T47D (cell line): ENCODE measurements around a stretch of chr21.

- RRBS: no CpG with 5 or more reads among the region's 3 CpGs
These were observed 31.2 kb downstream of the DOP1B start for GRCh38 chr21:36187852-36188154.

- RRBS: no CpG with 5 or more reads among the region's 7 CpGs
These were observed 935 bp downstream of the MORC3 start for GRCh38 chr21:36320992-36321271.

GRCh38 chr21:36377298-36378303 lies 7.6 kb upstream of the CHAF1B start:
- RRBS: no CpG with 5 or more reads among the region's 18 CpGs

DNA sequence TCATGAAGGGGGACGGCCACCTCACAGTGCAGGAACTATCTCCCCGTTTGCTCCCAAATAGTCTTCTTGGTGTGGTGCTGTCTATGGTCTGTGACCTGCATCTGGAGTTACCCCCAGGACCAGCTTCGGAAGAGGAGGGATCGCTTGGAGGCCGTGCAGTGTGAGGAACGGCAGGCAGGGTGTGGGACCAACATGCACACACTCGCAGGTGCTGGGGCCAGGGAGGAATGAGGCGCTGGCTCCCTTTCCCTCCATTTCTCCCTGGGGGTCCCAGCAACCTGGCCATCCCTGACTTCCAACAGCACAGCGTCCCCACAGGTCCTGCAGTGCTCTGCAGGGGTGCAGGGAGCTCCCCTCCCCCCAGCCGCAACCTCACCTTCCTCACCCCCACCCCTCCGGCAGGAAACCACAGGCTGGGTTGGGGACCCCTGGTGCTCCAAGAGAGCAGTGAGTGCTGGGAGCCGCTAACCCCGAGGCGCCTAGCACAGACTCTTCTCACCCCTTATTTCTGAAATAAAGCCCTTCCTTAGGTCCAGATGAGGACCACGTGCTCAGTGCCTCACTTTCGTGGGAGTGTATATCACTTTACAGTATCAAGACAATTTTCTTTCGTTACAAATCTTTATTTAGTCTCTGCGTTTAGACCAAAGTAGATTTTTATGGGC lies 7.2 kb downstream of the SIM2 start:
- RRBS: no CpG with 5 or more reads among the region's 18 CpGs

DNA sequence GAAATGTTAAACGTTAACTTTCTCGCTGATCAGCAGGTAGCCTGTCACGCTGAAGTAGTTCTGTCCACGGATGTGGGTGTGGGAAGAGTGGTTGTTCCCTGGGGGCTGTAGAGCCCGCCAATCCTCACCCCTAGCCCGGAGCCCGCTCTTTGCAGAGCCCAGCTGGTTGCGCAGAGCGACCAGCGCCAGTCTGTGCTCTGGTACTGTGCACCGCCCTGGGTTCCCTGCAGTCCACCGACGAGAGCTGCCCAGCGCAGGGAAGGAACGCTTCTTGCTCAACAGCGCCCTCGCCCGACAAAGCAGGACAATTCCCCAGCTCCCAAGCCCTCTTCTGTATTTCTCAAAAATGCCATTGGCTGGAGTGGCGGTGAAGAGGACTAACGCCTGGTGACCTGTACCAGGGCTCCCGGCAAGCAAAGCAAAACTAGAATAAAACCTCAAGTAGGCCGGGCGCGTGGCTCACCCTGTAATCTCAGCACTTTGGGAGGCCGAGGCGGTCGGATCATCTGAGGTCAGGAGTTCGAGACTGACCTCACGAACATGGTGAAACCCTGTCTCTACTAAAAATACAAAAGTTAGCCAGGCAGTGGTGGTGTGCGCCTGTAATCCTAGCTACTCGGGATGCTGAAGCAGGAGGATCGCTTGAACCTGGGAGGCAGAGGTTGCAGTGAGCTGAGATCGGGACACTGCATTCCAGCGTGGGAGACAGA lies 3.4 kb downstream of the RIPPLY3 start:
- RRBS: no CpG with 5 or more reads among the region's 34 CpGs

GRCh38 chr21:37207826-37208642 lies 59.1 kb downstream of the VPS26C start:
- RRBS: no CpG with 5 or more reads among the region's 16 CpGs

- RRBS: no CpG with 5 or more reads among the region's 6 CpGs
These were observed 57.0 kb downstream of the VPS26C start for GRCh38 chr21:37210181-37210521.

GRCh38 chr21:37338510-37339581 lies 27.7 kb upstream of the DYRK1A start:
- RRBS: 35% methylated on average over 2 of the region's 15 CpGs

GRCh38 chr21:37446373-37447022 lies 79.9 kb downstream of the DYRK1A start:
- RRBS: no CpG with 5 or more reads among the region's 5 CpGs

GRCh38 chr21:37472627-37473018 lies 106.0 kb downstream of the DYRK1A start:
- RRBS: no CpG with 5 or more reads among the region's 5 CpGs

GRCh38 chr21:37480218-37480954 lies 113.8 kb downstream of the DYRK1A start:
- RRBS: no CpG with 5 or more reads among the region's 6 CpGs

DNA sequence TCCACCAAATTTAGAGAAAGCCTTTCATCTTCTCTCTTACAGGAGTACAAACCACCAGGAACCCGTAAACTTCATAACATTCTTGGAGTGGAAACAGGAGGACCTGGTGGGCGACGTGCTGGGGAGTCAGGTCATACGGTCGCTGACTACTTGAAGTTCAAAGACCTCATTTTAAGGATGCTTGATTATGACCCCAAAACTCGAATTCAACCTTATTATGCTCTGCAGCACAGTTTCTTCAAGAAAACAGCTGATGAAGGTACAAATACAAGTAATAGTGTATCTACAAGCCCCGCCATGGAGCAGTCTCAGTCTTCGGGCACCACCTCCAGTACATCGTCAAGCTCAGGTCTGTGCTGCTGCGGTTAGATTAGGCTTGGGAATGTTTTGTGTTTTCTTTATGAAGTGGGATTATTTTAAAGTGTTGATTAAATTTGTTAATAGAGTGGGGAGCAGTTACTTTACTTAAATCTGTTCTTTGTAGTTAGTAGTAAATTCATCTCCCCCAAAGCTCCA lies 138.7 kb downstream of the DYRK1A start:
- RRBS: no CpG with 5 or more reads among the region's 10 CpGs

GRCh38 chr21:37590331-37590689 lies 223.7 kb downstream of the DYRK1A start:
- RRBS: no CpG with 5 or more reads among the region's 6 CpGs

DNA sequence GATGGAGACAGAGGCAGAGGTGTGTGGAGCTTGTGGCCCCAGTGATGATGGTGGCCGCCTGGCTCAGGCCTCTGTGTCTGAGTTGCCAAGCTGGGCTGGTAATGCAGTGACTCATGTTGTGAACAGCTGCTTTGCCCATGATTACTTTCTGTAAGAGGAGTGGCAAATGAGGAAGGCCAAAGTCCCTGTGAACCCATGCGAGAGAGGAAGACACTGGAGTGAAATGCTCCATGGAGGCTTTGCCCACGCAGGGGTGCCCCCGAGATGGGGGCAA lies 86.8 kb downstream of the KCNJ6 start:
- RRBS: no CpG with 5 or more reads among the region's 4 CpGs

DNA sequence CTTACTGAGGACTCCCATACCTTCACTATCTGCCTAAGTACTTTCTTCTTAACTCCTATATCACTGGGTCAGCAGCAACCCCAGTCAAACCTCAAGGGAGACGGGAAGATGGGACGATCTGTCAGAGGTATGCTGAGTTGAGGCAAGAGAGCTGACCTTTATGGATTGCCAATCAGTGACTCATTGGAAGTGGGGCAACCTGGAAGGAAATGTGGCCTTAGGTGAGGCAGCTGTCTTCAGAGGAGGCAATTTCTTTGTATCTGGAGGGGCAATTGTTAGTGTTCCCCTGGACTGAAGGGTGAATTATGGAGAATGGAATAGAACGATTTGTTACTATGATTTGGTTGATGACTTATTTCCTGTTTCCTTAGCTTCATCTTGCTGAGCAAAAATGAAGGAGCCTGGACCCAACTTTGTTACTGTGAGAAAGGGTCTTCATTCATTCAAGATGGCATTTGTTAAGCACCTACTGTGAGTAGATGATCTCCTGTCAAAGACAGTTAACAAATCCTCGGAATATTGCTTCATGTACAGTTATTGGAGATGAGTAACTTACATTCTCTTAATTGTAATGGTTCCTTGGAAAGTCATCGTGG lies 134.8 kb upstream of the KCNJ15 start:
- RRBS: no CpG with 5 or more reads among the region's 5 CpGs

GRCh38 chr21:38277883-38278312 lies 21.1 kb downstream of the KCNJ15 start:
- RRBS: no CpG with 5 or more reads among the region's 4 CpGs

DNA sequence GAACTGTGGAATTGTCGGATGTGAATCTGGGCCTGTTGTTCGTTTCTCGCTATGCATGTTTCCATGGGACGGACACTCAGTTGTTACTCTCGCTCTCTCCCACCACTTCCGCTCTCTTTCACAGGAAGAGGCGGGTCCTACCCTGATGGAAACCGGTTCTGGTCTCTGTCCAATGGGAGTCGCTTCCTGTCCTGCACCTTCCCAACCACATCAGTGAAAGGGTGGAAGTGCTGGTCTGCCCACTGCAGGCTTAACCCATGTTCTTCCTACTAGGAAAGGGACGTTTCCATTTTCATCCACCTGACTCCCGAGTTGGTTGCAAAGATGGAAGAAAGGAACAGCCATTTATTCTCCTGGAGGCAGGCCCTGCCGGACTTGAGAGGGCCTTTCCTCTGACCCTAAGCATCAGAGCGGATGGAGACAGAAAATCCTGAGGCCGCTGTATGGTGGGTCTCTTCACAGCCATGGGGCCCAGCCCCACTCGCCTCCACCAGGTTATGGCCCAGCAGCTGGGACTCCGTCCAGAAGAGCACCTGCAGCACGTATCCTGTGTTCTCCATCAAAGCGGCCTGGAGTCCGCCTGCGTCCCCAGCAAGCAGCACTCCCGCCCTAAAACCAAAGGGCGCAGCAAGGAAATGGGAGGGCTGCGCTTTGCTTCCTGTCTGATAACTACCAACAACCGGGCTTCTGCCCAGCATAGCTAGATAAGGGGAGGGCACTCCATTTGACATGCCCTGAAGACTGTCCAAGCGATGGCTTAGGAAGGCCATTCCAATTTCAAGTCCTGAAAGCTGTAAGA lies 119.7 kb downstream of the KCNJ15 start:
- RRBS: no CpG with 5 or more reads among the region's 25 CpGs

DNA sequence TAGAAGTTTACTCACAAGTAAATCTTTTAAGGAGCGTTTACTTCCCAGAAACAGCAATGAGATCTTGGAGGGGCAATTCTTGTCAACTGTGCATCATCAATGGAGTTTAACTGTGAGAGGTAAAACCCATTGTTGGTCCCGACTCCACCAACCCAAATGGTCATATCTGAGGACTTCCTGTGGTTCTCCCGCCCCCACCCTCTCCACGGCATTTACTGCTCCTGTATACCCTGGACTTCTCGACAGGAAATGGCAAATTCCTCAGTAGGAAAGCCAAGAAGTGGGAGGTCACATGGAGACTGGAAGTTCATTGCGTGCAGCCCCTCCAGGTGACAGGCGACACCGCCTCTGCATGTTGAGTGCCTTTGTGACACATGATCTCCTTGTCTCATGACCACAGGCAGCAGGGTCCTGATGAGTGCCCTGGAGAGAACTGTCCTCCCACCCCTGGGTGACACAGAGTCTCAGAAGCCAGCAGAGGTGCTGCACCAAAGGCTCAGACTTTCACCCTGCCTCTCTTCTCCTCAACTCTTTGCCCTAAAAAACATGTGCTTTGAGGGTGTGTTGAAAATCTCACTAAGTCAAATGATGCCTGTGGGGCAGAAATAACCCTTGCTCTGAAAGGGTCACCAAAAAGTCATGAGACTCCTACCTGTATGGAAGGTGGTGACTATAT lies 24.1 kb downstream of the ERG start:
- RRBS: no CpG with 5 or more reads among the region's 8 CpGs

DNA sequence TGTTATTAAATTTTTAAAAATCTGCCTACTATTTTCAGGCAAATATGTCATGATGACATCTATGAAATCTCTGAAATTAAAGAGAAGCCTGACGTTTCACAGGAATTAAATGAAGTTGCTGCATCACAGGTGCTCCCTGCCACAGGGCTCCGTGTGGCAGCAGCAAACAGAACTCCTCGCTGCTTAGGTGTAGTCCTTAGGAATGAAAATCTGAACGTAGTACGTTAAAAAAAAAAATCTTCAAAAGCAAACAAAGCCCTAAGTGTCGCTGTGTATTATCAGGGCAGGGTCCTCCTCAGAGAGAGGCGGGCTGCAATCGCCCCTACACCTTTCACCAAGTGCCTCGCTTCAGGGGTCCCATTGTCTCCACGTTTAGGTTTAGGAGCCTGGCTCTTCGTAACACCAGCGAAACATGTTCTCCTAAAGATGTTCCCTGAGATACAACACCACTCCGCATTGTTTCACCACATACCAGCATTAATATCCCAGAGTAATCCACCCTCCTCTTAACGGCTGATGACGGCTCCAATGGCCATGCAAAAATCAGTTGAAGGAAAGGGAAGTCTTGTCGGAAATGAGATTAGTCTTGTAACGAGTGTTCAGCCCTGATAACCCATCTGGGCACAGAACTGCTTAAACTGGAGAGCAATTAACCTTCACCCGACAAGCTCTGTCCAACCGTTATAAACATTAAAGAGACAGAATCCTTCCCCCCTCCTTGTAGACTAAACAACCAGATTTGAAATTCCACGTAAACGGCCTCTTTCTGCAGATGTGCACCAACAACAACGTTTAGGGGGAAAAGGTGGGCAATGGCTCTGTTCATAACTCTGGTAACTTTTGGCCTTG lies 22.1 kb downstream of the ERG start:
- RRBS: no CpG with 5 or more reads among the region's 22 CpGs

GRCh38 chr21:38807246-38807661 lies 1.5 kb downstream of the ETS2 start:
- RRBS: no CpG with 5 or more reads among the region's 1 CpG